ENCODE data around the gene VGF.

DNA sequence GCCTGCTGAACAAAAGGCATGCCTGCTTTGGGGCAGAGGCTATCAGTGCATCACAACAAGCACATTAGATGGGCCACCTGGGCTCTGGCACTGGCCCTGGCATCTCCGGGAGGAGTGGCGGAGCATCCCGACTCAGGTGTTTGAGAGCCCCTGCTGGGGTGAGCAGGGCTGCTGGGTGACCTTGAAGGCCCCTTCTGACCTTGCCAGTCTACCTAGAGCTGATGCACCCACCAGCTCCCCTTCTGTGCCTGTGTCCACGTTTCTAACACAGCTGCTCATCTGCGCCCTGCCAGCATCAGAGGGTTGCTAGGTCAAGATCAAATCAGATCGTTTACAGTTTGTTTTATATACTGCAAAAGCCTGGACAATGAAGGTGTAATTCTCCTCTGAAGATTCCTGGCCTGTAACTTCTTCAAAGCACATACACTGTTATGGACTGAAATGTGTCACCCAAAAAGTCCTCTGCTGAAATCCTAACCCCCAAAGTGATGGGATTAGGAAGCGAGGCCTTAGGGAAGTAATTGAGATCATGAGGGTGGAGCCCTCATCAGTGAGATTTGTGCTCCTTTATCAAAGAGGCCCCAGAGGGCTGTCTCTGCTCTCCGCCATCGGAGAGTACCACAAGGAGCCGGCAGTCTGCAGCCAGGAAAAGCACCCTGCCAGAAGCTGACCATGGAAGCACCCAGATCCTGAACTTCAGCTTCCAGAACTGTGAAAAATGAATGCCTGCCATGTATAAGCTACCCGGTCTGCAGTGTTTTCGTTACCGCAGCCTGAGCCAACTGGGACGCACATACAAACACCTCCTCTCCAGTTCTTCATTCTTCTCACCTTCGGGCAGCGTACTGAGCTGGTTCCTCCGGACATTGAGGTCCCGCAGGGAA is 4.7 kb downstream of the LRCH4 start:
- RRBS = no CpG with 5 or more reads among the region's 18 CpGs
CAGE:
- cytosol, long polyA plus RNA = no peak
- long polyA plus RNA = no peak
- nucleus, long polyA plus RNA = no peak

DNA sequence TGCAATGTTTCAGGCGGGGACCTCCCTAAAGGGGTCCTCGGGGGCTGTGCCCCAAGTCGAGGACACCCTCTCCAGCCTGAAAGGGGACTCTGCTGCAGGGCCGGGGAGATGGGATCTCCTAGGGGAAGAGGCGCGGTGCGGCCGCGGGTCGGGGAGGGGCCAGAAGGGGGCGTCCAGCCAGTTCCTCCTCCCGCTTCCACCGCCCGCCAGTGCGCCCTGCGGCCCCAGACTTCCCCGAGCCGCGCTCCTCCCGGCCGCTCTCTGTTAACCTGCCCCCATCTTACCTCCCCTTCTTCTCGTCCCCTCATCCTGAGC is 2.5 kb downstream of the PCOLCE start:
- RRBS = 0% methylated on average over 2 of the region's 22 CpGs
CAGE:
- cytosol, long polyA plus RNA = start-site peak on the plus strand centred at position 208 of the sequence, 40 bp wide, 49 reads
- long polyA plus RNA = no peak
- nucleus, long polyA plus RNA = no peak

GRCh38 chr7:100604986-100606075 is 3.2 kb downstream of the PCOLCE start:
- RRBS = 2% methylated on average over 24 of the region's 76 CpGs
CAGE:
- cytosol, long polyA plus RNA = start-site peak on the minus strand at chr7:100605761-100605809, 21 reads
- long polyA plus RNA = no peak
- nucleus, long polyA plus RNA = start-site peak on the minus strand at chr7:100605759-100605819, 44 reads

DNA sequence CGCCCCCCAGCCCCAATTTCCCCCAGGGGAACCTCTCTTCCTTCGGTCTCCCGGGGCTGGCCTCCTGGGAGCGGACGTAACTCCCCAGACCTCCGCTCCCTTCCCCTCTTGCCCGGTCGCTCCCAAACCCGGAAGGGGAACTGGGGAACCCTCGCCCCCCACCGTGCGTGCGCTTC is 300 bp downstream of the GNB2 start:
- RRBS = 2% methylated on average over 5 of the region's 13 CpGs
CAGE:
- cytosol, long polyA plus RNA = no peak
- long polyA plus RNA = no peak
- nucleus, long polyA plus RNA = no peak

GRCh38 chr7:100680010-100681105 is 6.8 kb downstream of the GNB2 start:
- RRBS = 94% methylated on average over 4 of the region's 28 CpGs
CAGE:
- cytosol, long polyA plus RNA = no peak
- long polyA plus RNA = no peak
- nucleus, long polyA plus RNA = no peak

DNA sequence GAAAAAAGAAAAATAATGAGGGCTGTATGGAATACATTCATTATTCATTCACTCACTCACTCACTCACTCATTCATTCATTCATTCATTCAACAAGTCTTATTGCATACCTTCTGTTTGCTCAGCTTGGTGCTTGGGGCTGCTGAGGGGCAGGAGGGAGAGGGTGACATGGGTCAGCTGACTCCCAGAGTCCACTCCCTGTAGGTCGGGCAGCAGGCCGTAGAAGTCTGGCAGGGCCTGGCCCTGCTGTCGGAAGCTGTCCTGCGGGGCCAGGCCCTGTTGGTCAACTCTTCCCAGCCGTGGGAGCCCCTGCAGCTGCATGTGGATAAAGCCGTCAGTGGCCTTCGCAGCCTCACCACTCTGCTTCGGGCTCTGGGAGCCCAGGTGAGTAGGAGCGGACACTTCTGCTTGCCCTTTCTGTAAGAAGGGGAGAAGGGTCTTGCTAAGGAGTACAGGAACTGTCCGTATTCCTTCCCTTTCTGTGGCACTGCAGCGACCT is 2.2 kb downstream of the EPO start:
- RRBS = no CpG with 5 or more reads among the region's 11 CpGs
CAGE:
- cytosol, long polyA plus RNA = no peak
- long polyA plus RNA = no peak
- nucleus, long polyA plus RNA = no peak

DNA sequence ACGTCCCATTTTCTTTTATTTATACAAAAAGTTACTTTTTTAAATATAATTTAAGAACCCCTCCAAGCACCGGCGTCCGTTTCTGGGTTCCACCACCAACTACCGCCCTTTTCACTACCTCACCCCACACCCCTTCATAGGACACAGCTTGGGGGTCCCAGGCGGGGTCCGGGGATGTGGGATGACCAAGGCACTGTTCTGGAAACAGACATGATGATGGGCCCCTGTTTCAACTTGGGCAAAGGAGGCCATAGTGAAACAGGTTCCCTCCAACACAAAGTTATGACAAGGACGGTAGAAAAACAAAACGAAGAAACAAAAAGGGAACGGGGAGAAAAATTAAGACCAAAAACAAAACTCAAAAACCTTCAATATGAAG is 24.8 kb downstream of the EPHB4 start:
- RRBS = 95% methylated on average over 6 of the region's 10 CpGs
CAGE:
- cytosol, long polyA plus RNA = no peak
- long polyA plus RNA = no peak
- nucleus, long polyA plus RNA = no peak

DNA sequence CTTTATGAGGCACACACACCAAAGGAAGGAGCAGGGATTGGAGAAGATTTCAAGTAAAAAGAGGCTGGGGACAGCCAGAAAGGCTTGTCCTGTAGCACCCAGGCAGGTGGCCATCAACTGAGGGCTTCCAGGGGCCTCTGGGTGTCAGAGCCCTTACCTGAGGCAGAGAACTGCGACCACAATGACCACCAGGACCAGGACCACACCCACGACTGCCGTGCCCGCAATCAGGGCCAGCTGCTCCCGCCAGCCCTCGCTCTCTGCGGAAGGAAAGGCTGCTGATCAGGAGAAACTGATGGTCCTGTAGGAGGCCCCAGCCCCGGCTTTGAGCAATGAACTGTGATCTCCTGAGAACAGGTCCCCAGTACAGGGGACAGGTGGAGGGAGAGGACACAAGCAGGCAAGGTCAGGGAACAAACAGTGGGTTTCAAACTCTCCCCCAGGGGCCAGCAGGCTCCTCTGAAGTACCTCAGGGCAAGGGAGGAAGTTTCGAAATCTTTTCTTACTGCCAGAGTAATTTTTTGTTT is 13.5 kb downstream of the EPHB4 start:
- RRBS = no CpG with 5 or more reads among the region's 9 CpGs
CAGE:
- cytosol, long polyA plus RNA = no peak
- long polyA plus RNA = no peak
- nucleus, long polyA plus RNA = no peak

GRCh38 chr7:100826624-100827332 is 545 bp downstream of the EPHB4 start:
- RRBS = under 1% methylated on average over 20 of the region's 65 CpGs
CAGE:
- cytosol, long polyA plus RNA = start-site peak on the minus strand at chr7:100827076-100827083, 21 reads
- long polyA plus RNA = start-site peak on the minus strand at chr7:100827036-100827103, 26 and 24 reads in 2 replicates
- nucleus, long polyA plus RNA = start-site peak on the minus strand at chr7:100827077-100827083, 26 reads

- RRBS = no CpG with 5 or more reads among the region's 12 CpGs
CAGE:
- cytosol, long polyA plus RNA = no peak
- long polyA plus RNA = no peak
- nucleus, long polyA plus RNA = no peak
These were observed 7.8 kb upstream of the SLC12A9 start for GRCh38 chr7:100844491-100845266.

- RRBS = no CpG with 5 or more reads among the region's 35 CpGs
CAGE:
- cytosol, long polyA plus RNA = start-site peak on the minus strand at chr7:100891418-100891452, 12 reads
- long polyA plus RNA = no peak
- nucleus, long polyA plus RNA = start-site peak on the minus strand at chr7:100891416-100891480, 15 reads
These were observed 1.9 kb upstream of the UFSP1 start for GRCh38 chr7:100891111-100892102.

- RRBS = 2% methylated on average over 17 of the region's 51 CpGs
CAGE:
- cytosol, long polyA plus RNA = start-site peak on the minus strand at chr7:100894786-100894941, 9 reads
- long polyA plus RNA = no peak
- nucleus, long polyA plus RNA = no peak
These were observed 806 bp downstream of the ACHE start for GRCh38 chr7:100894767-100895396.

GRCh38 chr7:100929504-100929939 is 19.8 kb upstream of the MUC3A start:
- RRBS = no CpG with 5 or more reads among the region's 2 CpGs
CAGE:
- cytosol, long polyA plus RNA = no peak
- long polyA plus RNA = no peak
- nucleus, long polyA plus RNA = no peak

DNA sequence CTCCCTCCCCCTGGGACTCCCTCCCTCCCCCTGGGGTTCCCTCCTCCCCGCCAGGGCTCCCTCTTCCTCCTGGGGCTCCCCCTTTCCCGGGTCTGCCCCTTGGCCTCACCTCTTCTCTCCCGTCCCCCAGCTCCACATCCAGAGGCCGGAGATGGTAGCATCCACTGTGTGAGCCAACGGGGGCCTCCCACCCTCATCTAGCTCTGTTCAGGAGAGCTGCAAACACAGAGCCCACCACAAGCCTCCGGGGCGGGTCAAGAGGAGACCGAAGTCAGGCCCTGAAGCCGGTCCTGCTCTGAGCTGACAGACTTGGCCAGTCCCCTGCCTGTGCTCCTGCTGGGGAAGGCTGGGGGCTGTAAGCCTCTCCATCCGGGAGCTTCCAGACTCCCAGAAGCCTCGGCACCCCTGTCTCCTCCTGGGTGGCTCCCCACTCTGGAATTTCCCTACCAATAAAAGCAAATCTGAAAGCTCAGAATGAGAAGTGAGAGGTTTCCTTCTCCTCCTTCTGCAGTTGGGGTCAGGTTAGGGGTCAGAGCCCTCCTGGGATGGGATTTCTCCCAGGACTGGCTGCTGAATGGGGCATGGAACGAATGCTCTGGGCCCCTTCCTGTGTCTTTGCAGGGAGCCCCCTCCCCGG is 1.3 kb upstream of the MUC17 start:
- RRBS = 11% methylated on average over 7 of the region's 13 CpGs
CAGE:
- cytosol, long polyA plus RNA = no peak
- long polyA plus RNA = no peak
- nucleus, long polyA plus RNA = no peak

GRCh38 chr7:101086997-101088517 is 2.3 kb downstream of the TRIM56 start:
- RRBS = 90% methylated on average over 27 of the region's 78 CpGs
CAGE:
- cytosol, long polyA plus RNA = no peak
- long polyA plus RNA = no peak
- nucleus, long polyA plus RNA = no peak

DNA sequence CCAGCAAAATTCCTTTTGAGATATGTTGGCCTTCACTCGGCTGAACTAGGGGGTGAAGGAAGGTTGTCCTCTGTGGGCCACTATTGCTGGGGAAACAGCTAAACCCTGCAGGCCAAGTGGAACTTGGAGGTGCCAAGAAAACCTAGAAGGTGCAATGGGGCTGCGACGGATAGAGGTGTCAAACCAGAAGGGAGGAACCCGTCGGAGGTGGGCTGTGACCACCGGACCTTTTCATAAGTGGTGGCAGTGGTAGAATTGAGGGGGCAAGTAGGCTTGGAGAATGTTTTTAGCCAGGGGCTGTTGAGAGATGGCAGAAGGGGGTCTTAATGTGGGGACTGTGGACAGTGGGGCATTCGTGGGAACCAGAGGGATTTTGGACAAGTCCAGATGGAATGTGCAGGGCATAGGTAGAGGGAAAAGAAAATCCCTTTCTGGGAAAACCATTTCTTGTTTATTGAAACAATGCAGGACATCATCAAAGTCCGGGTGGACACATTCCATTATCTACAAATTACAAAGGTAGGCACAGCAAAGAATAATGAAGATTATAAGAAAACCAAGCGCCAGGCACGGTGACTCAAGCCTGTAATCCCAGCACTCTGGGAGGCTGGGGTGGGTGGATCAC is 5.7 kb downstream of the TRIM56 start:
- RRBS = no CpG with 5 or more reads among the region's 10 CpGs
CAGE:
- cytosol, long polyA plus RNA = no peak
- long polyA plus RNA = no peak
- nucleus, long polyA plus RNA = start-site peak on the plus strand centred at position 275 of the sequence, 169 bp wide, 79 reads

DNA sequence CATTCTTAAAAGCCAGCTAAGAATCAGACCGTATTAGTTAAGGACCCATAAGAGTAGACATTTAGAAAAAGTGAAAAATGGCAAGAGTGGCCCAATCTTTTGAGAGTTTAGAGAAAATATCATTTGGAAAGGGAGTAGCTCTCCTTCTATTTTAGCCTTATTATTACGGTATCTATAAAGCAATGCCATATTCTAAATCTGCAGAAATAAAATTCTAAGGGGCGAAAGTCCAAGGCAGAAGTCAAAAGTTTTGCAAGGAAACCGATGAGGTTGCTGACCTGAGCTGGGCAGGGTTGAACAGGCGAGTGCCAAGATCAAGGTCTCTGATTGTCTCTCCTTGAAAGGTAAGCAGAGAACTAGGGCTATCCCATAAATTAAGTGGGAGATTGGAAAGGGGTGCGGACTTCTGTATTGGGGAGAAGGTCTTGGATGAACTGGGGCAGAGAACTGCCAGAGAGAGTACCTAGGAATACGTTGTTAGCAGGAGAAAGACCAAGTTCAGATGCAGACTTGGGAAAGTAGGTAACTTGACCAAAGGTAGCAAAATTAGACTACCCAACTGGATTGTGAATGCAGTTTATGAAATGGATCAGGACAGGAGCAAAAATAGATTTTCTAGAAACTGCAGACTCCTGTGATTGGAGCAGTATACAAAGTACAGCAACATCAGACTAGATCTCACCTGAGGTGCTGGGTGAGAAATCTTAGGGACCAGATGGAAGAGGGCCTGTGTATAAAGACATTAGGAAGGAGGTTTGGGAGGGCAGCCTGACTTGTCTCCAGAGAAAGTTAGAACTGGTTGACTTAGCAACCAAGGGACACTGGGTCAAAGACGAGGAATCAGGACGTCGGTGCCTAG is 11.9 kb downstream of the TRIM56 start:
- RRBS = no CpG with 5 or more reads among the region's 10 CpGs
CAGE:
- cytosol, long polyA plus RNA = no peak
- long polyA plus RNA = no peak
- nucleus, long polyA plus RNA = start-site peak on the plus strand centred at position 285 of the sequence, 405 bp wide, 18 reads

DNA sequence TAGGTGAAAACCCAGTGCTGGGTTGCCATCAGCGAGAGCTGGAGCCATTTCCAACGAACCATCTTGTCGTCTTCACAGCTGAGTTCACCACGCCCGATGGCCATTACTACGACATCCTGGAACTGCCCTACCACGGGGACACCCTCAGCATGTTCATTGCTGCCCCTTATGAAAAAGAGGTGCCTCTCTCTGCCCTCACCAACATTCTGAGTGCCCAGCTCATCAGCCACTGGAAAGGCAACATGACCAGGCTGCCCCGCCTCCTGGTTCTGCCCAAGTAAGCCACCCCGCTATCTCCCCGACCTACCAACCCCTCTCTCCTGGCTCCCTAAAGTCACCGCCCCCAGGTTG is 6.7 kb downstream of the SERPINE1 start:
- RRBS = no CpG with 5 or more reads among the region's 11 CpGs
CAGE:
- cytosol, long polyA plus RNA = no peak
- long polyA plus RNA = no peak
- nucleus, long polyA plus RNA = no peak

DNA sequence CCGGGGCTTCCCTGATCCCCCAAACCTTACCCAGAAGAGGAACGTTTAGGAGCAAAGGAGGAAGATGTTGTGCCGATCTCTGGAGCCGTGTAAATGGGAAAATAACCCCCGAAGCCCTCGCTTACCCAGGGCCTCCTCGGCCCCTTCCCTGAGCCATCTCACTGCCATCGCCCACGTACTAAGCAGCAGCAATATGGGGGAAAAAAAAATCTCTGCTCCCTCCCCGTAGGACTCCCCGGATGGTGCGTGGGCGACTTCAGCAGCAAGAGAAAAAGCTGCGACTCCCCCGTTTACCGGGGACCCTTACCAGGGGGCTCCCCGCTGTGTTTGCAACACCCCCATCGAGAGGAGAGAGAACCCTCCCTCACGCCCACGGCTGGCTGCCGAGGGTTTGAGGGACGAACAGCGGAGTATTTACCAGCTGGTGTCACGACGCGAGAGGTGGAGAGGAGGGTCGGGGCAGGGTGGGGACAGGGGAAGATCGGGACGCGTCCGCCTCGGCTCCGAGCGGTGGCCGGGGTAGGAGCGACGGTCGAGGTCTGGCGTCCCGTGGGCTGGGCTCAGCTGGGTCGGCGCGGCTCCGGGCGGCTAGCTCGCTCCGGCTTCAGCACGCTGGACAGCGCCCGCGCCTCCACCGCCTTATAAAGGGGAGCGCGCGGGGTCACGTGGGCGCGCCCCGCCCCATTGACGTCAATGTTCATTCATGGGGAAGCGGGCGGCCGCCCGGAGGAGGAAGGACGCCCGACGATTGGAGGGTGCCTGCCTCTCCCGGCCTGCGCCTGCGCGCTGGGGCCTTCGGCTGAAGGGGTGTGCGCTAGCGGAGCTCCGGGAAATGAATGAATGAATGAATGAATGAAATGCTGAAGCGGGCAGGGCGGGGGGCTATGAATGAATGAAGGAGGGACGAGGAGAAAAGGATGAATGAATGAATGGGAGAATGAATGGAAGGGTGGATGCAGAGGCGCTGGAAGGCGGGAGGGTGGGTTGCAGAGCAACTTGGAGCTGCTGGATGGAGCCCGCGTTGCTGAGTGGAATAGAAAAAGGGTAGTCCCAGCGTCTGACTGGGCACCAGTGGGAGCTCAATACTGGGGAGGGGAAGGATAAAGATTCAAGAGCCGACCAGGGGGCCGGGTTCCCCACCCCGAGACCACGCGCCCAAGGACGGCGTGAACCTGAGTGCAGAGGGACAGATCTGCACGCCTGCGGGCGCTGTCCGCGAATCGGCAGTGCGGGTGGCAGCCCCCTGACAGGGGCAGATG is at the start of gene VGF:
Gene VGF (minus strand): TSS at position 614 of the 1,259 bp plus-strand sequence.
- RRBS = 2% methylated on average over 29 of the region's 97 CpGs
CAGE:
- cytosol, long polyA plus RNA = no peak
- long polyA plus RNA = start-site peak on the minus strand centred at position 592 of the sequence, 54 bp wide, 47 and 47 reads in 2 replicates
- nucleus, long polyA plus RNA = no peak

DNA sequence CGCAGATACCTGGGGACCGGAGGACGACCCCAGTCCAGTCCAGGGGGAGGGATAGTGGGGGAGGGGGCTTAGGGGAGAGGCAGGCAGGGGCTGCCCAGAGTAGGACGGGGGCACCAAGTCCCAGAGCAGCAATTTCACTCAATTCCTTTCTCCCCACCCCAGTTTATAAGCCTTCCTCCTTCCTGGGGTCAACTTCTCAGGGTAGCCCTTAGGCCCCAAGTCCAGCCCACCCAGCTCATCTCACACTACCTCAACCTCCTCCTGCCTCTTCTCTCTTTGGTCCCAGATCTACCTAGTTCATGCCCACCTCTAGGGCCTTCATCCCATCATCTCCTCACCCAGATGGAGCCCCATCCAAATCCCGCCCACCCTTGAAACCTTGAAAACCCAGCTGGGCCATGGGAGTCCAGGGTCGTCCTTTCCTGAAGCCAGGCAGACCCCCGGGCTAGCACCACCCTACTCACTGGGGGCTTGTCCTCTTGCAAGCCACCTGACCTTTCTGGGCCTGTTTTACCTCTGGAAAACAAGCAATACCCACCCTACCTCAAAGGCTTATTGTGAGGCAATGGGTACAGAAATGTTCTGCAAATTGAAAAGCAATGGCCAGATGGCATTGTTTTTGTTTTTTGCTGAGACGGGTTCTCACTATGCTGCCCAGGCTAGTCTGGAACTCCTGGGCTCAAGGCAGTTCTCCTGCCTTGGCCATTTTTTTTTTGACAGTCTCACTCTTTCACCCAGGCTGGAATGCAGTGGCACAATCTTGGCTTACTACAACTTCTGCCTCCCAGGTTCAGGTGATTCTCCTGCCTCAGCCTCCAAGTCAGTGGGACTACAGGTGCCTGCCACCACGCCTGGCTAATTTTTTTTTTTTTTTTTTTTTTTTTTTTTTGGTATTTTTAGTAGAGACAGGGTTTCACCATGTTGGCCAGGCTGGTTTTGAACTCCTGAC is 4.4 kb downstream of the CLDN15 start:
- RRBS = 14% methylated on average over 2 of the region's 9 CpGs
CAGE:
- cytosol, long polyA plus RNA = no peak
- long polyA plus RNA = no peak
- nucleus, long polyA plus RNA = no peak

All from H1 (cell line).